Sternocleidomastoid (tissue), 1 donor: Measurements from ENCODE around the genes ZNF732 and TACC3.

DNA sequence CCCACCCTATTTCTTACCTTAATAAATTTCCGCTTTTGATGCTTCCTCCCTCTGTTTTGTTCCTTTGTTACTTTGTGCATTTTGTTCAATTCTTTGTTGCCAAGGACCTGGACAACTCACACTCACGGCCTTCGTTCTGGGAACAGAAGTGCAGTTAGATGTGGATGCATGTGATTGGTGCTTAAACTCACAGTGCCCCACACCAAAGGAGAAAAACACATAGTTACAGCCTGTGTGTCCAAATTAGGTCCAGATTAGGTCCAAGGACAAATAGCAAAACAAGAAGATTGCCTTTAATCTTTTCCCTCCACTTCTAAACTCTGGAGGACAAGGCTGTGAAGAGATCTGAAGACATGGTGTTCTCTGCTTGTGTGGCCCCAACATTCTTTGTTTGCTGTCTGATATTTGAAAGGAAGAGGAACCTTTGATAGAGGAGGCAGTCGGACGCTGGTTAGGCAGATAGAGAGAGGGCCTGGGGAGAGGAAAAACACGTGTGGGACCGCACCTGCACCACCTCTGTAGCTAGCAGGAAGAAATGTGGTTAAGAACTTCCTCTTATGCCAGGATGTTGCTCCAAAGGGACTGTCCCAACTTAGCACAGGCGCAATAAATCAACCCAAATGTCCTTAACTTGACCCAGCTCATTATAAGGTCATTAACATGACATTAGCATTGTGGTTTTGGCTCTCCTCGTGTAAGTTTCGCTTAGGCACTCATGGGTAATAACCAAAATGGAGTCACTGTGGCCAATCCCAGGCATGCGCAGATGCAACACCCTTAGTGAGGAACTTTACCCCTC is 1.6 kb upstream of the ZNF595 start:
- PRO-cap = no peak

DNA sequence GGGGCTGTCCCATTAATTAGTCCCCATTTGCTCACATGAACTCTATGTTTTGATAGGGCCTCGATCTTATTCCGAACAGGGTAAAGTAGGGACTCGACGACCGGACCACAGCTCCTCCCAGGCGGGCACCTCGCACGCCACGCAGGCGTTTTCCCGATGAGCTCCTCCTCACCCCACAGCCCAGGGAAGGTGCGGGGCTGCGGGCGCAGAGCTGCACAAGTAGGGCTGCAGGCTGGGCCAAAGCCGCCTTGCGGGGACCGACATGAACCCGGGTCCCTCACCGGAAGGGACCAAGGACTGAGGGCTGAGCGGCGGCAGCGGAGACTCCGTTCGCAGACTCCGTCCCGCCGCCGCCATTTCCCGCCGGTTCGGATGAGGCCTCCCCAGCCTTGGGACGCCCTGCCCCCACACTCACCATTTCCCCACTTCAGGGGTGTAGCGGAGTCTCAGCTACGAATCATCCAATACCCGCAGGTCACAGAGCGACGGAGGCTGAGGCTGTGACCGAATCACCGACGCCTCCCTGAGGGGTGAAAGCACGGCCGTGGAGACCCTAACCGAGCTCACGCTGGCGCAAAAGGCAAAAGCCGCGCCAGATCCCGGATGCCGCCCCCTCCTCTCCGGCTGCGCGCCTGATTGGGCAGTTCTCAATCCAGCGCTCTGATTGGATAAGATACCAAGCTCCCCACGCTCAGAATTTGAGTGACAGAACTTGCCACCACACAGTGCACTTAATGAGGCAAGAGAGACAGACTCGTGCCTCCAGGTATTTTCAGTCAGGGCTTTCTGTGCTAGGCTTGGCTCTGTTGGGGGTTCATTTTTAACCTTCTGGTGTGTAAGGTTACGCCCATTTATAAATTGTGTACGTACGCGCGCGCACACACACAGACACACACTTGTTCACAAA is at the start of gene ZNF732:
Gene ZNF732 (minus strand): TSS at position 582 of the 907 bp plus-strand sequence.
- PRO-cap = no peak

GRCh38 chr4:338440-338725 is 769 bp downstream of the ZNF141 start:
- PRO-cap = no peak

GRCh38 chr4:666021-666242 is 8.1 kb downstream of the ATP5ME start:
- PRO-cap = no peak

GRCh38 chr4:669759-670350 is 4.2 kb downstream of the ATP5ME start:
- PRO-cap = no peak

GRCh38 chr4:680672-681470 is 6.5 kb downstream of the MYL5 start:
- PRO-cap = bidirectional peak, plus-strand start at chr4:681198, minus-strand start at chr4:681103

- PRO-cap = no peak
Observed at GRCh38 chr4:710101-710852, 4.6 kb downstream of the PCGF3 start.

DNA sequence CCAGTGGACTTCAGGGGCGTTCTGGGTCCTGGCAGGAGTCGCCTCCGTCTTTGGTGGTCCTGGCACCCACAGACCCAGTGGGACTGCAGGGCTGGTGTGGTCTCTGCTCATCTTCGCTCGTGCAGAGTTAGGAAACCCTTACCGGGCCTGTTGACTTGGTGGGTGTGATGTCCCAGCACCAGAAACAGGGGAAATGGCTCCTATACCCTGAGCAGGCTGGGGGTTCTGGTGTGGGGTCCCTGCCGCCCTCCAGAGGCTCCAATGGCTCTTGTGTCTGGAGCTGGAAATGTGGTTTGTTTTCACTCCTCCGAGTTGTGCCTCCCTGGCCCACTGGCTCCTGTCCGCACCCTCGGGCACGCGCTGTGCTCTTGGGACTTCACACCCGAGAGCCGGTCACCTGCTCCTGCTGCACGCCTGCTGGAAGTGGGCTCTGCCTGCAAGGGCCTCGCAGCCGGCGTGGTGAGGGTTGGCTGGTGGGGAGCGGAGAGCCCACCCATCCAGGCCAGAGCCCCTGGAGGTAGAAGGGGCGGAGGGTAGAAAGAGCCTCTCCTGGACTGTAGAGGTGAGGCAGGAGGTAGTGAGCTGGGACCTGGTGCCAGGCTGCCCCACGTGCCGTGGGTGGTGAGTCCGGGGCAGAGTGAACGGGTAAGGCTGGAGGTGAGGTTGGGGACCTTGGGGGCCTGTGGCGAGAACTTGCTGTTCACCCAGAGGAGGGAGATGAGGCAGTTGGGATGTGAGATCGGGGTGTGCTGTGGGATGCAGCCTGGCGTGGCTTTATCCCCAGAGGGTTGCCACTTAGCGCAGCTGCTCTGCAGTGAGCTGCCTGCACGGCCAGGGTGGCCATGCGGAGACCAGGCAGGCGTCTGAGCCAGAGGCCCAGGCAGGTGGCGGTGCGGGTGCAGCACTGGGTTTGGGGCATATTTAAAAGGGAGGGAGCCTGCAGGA is 48.6 kb downstream of the PCGF3 start:
- PRO-cap = no peak

DNA sequence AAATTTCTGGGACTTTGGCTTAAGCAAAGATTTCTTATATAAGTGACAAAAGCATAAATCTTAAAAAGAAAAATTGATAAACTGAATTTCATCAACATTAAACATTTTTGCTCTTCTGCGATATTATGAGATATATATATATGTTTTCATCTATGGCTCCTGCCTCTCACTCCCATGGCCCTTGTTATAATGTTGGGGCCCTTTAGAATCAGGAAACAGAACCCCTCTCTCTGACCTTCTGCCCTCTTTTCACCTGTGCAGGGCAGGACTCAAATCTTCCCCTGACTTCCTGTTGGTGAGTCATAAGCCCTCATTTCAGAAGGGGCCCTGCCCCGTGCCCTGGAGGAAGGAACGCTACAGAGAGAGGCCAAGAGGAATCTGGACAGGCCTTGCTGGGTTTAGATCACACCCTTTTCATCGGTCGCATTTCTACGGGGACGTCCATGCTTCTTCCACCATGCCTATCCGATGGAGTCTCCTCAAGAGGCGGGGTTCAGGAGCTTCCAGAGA is 27.0 kb downstream of the CPLX1 start:
- PRO-cap = unidirectional peak, plus-strand start at position 318 of the sequence

DNA sequence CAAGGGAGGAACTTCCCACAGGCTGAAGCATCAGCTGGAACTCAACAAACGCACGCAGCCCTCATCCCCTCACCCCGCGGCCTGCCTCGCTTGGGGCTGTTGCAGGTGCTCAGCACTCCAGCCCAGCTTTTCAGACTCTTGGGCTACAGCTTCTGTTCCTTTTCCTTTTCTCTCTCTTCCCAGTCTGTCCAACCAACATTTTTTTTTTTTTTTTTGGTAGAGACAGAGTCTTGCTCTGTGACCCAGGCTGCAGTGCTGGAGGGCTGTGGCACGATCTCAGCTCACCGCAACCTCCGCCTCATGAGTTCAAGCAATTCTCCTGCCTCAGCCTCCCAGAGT is 41.4 kb downstream of the GAK start:
- PRO-cap = no peak

- PRO-cap = no peak
Observed at GRCh38 chr4:958811-959844, 14.2 kb downstream of the DGKQ start.

DNA sequence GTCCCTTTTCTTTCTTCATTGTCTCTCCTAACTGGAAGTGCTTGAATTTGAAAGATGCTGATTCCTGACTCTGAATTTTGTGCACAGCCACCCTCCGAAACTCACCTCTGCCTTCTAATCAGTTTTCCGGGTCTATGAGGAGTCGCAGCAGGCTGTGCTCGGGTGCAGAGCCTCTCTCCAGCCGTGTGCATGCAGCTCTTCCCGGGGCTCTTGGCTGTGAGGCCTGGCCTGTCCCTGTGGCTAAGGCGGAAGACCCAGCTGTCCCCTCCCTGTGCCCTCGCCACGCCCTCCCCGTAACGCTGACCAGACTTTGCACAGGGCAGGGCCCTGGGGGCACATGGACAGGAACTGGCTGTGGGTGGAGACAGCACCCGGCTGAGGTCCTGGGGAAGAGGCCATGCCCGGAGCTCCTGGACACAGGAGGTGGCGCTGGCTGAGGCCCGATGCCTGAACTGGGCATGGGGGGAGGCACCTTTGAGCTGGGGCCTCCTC is 32.5 kb upstream of the SPON2 start:
- PRO-cap = bidirectional peak, plus-strand start at position 336 of the sequence, minus-strand start at position 216 of the sequence

DNA sequence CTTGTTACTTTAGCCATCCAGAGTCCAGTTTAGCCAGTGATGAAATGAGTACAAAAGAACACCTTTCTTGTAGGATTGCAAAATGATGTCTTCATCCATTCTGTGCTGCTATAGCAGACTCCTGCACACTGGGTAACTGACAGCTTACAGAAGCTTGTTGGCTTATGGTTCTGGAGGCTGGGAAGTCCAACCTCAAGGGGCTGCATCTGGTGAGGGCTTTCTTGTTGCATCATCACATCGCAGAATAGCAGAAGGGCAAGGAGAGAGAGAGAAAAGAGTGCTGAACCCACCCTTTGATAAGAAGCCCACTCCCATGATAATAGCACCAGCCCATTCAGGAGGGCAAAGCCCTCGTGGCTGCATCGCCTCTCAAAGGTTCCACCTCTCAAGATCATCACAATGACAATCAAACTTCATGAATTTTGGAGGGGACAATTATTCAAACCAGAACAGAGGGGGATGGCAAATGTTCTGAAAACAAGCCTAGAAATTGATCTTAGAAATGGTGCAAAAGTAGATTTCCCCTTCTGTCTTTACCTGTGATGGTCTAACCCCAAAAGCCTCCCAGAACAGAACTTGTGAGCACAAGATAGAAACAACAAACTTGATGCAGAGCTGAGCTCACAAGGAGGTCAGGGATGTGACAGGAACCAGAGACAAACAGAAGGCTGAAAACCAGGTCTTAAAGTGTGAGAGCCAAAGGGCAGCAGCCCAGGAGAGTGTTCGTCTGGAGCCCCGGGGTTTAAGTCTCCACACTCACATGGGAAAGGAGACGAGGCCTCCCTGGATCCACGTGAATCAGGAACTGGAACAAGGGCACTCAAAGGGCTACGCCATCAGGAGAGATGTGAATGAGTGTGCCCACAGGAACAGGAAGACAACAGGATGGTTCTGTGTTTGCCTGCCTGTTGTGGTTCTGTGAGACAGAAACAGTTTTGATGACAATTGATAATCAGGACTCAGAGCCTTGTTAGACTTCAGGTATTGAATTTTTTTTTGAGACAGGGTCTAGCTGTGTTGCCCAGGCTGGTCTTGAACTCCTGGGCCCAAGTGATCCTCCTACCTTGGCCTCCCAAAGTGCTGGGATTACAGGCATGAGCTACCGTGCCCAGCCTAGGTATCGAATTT is 4.6 kb upstream of the CTBP1 start:
- PRO-cap = no peak

GRCh38 chr4:1721413-1721837 is at the start of gene TACC3:
Gene TACC3 (plus strand): TSS chr4:1721521.
- PRO-cap = bidirectional peak, plus-strand start at chr4:1721651, minus-strand start at chr4:1721285

DNA sequence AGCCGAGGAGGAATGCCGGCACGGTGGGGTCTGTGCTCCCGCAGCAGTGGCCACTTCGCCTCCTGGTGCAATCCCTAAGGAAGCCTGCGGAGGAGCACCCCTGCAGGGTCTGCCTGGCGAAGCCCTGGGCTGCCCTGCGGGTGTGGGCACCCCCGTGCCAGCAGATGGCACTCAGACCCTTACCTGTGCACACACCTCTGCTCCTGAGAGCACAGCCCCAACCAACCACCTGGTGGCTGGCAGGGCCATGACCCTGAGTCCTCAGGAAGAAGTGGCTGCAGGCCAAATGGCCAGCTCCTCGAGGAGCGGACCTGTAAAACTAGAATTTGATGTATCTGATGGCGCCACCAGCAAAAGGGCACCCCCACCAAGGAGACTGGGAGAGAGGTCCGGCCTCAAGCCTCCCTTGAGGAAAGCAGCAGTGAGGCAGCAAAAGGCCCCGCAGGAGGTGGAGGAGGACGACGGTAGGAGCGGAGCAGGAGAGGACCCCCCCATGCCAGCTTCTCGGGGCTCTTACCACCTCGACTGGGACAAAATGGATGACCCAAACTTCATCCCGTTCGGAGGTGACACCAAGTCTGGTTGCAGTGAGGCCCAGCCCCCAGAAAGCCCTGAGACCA is 6.9 kb downstream of the TACC3 start:
- PRO-cap = no peak

DNA sequence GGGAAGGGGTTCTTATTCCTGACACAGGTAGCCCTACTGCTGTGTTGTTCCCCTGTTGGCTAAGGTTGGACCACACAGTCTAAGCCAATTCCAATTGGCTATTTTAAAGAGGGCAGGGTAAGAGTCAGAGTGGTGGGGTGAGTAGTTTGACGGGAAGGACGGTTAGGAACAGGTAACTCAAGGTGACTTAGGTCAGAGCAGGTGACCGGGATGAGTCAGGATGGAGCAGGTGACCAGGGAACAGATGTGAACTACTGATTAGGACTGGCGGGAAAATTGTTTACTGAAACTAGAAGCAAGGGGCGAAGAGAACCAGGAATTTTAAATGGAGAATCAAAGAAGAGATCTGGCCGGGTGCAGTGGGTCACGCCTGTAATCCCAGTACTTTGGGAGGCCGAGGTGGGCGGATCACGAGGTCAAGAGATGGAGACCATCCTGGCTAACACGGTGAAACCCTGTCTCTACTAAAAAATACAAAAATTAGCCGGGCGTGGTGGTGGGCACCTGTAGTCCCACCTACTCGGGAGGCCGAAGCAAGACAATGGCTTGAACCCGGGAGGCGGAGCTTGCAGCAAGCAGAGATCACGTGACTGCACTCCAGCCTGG is 17.5 kb downstream of the TACC3 start:
- PRO-cap = no peak

GRCh38 chr4:1739495-1740073 is 18.3 kb downstream of the TACC3 start:
- PRO-cap = no peak

DNA sequence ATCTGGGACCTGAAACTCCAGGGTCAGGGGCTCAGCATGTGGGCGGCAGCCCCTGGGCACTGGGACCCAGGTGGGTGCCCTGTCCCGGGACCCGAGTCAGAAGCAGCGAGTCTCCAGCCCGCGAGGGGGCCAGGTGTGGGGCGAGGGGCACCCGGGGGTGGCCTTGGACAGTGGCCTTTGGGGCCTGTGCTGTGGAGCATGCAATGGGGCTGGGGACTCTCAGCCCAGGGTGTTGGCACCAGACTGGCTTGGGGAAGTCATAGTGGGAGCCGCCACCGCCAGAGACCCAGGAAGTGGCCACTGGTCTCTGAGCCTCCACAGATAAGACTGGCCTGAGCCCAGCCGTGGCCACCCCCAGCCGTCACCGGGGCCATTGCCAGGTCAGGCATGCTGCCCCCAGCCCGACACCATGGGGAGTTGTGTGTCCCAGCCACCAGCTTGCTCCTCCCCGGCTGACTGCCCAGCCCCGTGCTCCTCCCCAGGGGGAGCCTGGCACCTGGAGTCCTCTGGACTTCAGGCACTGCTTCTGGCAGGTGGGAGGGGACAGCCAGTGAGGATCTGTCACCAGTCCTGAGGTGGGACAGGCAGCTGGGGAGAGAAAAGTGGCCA is 32.4 kb downstream of the TACC3 start:
- PRO-cap = no peak

- PRO-cap = no peak
Observed at GRCh38 chr4:1815448-1815927, 22.4 kb downstream of the FGFR3 start.

DNA sequence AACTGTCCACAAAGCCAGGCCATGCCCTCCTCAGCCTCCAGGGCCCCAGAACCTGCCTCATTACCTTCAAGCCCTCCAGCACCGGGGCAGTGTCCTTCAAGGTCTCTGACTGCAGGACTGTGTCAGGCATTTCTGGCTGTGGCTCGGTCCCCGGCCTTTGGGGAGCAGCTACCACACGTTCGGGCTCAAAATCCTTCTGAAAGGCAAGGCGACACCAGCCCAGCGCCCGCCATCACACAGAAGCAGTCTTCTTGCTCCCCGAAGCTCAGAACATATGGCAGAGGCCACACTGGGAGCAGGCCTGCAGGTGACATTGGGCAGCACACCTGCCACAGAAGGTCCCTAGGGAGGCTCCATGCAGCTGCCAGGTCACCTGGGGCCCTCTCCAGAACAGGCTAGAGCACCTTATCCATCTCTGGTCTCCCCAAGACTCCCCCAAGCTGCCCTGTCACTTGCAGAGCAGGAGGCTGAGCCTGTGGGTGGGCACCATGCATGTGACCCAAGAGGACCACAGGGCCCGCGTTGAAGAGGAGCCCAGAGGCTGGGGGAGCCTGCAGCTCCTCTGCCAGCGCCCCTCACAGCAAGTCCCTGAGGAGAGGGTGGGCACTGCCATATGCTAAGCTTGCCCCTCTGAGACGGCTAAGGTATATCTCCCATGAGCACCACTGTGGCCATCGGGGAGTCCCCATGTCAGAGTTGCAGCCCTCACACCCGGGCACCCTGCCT is 29.2 kb downstream of the FGFR3 start:
- PRO-cap = no peak